Skin of body (tissue), 2 donors: ENCODE measurements around a stretch of chr6.

DNA sequence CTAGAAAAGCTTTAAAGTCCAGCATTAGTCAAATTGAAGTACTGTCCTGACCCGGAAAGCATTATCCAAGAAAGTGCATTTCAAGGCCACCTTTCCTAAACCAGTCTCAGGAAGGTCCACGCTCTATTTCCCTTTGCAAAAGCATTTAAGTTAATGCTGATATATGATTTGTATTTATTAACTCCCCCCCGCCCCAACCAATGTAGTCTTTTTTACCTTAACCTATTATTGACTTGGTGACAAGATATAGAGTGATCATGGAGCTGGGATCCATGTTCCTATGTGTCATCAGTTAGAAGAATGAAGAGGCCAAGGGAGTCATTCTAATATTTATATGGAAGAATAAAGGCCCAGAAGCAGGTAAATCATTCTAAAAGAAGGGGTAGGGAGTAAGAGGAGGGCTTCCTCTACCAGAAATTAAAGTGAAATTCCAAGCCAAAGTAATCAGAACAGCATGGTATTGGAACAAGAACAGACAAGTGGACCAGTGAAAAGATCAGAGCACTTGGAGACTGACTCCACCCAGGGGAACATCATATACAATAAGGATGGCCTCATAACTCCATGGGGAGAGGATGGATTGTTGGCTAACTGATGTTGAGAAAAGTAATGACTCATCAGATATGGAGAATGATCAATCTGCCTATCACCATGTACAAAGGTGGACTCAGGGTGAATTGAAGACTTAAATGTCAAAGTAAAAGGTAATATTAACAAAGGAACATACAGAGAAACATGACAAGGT lies 12.6 kb downstream of the SLC22A3 start:
- RAMPAGE, long total RNA, result no peak

GRCh38 chr6:160362606-160363358 lies 14.6 kb downstream of the SLC22A3 start:
- RAMPAGE, long total RNA, result no peak

DNA sequence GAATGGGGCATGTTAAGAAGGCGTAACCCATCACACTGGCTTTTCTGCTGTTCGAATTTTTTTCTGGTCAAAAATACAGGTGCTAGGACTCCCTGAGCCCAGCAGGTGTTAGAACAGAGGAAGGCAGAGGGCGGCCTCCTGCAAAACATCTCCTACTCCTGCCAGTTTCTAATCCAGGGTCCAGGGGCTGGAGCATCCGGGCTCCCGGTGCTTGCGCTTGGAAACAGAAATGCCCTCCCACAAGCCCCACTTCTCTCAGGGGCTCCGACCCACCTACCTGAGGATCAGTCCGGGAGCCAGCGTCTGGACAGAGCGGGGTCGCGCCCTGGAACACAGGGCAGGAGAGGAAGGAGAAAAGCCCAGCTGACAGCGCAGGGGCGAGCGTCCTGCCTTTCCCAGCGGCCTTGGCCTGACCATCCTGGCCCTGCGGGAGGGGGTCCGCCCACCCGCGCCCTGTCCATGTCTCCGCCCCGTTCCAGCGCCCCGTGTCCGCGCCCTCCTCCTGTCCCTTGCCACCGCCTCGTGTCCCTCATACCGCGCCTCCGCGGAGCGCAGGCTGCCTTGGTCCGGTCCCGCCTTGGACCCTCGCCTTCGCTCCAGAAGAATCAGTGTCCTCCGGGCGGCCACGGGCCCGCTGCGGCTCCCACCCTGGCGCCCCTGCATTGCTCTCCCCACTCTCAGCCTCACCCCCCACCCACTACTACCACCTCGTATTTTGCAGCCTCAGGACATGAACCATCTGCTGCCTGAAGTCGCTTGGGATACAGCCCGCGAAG lies 14.9 kb upstream of the LPA start:
- RAMPAGE, long total RNA, result no peak

DNA sequence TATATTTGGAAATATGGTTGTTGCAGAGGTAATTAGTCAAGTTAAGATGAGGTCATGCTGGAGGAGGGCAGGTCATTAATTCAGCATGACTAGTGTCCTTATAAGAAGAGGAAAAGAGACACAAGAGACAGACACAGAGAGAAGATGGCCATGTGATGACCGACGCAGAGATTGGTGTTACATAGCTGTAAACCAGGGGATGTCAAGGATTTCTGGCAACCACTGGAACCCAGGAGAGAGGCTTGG lies 13.0 kb upstream of the MAP3K4 start:
- RAMPAGE, long total RNA, result no peak

DNA sequence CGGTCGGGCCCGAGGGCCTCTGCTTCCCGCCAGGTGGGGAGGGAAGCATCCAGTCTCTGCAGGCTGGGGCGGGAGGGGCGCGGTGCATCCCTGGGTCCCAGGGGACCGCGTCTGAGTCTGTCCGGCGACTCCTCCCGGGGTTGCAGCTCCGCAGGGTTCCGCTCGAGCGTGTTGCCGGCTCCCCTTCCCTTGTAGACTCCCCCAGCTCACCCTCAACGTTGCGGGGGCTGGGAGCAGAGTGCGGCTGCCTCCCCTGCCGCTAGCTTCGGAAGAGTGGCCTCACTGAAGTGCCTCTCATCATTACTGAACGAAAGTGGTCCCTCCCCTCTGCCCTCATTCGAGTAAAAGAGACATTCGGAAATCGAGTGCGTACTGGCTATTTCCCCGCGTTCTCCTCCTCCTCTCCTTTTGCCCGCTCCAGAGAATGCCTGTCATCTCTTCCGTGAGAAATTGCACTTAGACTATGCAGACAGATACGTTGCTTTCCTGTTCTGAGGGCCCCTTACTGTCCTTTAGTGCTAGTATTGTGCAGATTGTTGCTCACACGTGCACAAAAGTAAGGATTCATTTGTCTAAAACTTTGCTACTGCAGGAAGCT lies 674 bp downstream of the MAP3K4 start:
- RAMPAGE, long total RNA, result no peak

DNA sequence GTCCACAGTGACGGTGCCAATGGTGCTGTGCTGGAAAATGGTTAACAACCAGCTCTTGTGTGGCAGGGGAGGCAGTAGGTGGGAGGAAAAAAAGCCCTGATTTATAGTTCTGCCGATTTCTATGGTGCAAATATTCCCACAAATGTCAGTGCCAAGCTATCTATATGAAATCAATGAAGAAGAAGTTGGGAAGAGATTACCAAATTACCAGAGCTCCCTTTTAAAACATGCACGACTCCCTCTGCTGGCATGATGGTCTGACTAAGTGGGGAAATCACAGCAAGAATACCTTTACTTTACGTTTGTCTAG lies 55.7 kb downstream of the AGPAT4 start:
- RAMPAGE, long total RNA, result no peak

GRCh38 chr6:161375048-161375522 lies 101.2 kb upstream of the AGPAT4 start:
- RAMPAGE, long total RNA, result no peak

- RAMPAGE, long total RNA, result no peak
These were observed 132.8 kb upstream of the AGPAT4 start for GRCh38 chr6:161406583-161407044.

- RAMPAGE, long total RNA, result no peak
These were observed 165.2 kb upstream of the AGPAT4 start for GRCh38 chr6:161438820-161439802.

DNA sequence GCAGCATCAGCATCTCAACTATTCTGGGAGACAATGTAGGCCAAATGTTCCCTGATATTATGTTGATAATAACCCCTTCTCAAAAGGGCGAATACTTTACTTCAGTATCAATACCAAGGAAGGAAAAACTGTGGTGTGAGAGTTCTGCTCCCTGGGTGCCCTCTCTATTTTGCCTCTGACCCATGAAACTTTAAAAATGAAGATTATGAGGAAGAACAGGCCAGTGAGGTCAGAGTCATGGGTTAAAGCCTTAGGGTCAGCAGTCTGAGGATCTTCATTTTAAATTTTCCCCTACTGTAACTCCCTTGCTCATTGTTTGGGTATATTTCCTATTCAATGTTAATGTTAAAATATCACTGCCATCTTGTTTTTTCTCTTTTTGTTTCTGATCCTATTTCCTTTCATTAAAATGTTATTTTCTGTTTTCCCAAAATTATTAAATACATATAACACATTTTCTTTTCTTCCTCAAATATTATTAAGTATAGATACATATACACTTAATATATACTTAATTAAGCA lies 47.9 kb downstream of the PRKN start:
- RAMPAGE, long total RNA, result no peak

DNA sequence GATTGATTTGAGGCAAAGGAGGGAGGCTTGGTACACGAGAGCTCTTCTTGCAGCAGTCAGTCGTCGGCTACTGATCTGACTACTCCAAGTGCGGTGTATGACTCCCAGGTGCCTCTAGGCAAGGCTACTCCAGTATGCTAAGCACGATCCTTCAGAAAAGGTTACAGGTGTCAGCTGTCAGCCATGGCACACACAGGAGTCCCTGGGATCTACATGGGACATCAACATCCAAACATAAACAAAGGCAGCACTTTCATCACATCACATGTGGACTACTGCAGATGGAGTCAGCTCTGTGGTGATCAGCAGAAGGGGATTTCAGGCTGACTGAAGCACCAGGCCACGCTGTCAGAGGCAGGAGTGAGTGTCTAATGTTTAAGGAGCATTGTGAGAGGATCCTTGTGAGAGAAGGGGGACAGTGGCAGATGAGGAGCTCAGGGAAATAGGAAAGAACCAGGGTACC lies 32.3 kb downstream of the PACRG start:
- RAMPAGE, long total RNA, result no peak

DNA sequence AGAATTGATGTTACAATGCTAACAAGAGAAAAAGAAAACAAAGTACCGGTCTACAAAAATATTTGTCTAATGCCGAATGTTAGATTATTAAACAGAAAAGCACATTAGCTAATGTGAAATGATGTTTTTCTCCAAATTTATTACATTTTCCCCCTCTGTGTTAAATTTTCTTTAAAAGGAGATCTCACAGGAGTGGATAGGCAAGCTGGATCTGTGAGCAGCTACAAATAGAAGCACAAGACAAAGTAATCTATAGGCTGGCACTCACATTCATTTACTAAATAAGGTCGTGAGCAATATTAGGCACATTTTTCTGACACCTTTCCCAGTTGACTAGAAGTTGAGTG lies 205.8 kb upstream of the QKI start:
- RAMPAGE, long total RNA, result no peak

- RAMPAGE, long total RNA, result no peak
These were observed 154.0 kb upstream of the QKI start for GRCh38 chr6:163260426-163261009.

- RAMPAGE, long total RNA, result no peak
These were observed 112.2 kb upstream of the QKI start for GRCh38 chr6:163302321-163302637.

GRCh38 chr6:163353905-163354576 lies 60.5 kb upstream of the QKI start:
- RAMPAGE, long total RNA, result no peak

GRCh38 chr6:163417665-163418072 lies 3.2 kb downstream of the QKI start:
- RAMPAGE, long total RNA, result no peak

GRCh38 chr6:163465665-163466096 lies 51.2 kb downstream of the QKI start:
- RAMPAGE, long total RNA, result no peak

- RAMPAGE, long total RNA, result no peak
These were observed 51.9 kb downstream of the QKI start for GRCh38 chr6:163466117-163467198.

GRCh38 chr6:163494155-163494663 lies 79.7 kb downstream of the QKI start:
- RAMPAGE, long total RNA, result no peak

DNA sequence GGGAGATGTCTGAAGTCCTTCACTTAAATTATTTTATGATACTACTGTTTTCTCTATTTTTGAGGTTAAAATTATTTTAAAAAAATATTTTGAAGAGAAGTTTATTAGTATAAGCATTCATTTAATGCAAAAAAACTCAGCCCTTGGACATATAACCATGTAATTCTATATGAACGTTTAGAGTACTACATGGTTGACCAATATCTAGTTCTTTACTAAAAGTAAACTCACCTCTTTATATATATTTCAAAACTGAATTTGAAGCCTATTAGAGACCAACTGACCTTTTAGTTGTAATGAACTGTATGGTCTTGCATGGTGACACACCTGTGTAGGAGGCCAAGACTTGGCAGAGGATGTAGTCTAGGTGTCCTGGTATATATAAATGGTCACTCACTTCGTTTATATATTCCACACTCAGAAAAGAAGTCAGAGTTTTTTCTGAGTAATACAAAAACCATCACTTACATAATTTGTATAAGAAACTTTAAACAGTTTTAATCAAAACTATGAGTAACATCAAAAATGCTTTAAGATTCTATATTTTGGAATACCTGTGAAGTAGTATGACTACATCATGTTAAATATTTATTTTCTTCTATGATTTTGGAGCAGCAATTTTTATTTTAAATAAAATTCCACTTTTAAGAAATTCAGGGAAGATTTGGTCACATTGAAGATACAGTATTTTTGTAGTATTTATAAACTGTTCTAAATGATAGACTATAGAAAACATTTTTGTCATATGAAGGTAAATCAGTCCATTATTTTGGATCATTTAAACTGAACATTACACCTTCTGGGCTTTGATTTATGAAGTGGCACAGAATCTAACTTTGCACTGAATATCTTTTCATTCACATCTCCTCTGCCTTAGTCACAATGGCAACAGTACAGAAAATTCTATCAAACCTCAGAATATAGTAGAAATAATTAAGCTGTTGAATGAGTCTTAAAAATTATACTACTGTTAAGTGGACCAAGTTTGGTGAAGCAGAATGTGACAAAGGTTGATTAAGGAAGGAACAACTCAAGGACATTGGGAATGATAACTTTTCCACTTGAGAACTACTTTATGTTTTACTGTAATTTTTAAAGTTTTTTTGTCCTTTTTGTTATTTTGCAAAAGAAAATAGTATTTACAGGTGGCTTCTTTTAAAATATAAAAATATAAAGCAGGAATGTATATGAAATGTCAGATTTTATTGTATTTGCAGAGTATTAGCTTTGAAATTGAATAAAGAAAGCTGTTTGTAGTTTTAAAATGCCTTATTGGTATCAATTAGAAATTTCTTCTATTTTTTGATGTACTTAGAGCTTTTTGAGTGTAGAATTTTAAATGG lies 154.5 kb downstream of the QKI start:
- RAMPAGE, long total RNA, result no peak